Thoracic aorta (tissue), 1 donor: ENCODE data around the gene MACC1.

GRCh38 chr7:17940914-17941200 is 563 bp upstream of the SNX13 start:
- RAMPAGE, long total RNA: no peak

DNA sequence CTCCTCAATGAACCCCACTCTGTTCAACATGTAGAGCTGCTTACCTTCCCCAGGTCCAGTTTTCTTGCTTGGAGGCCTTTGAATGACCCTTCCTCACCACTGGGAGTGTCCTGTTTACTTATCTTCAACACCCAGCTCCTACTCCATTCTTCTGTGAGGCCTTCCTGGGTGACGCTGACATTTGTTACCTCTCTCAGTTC is 149.7 kb upstream of the PRPS1L1 start:
- RAMPAGE, long total RNA: no peak

- RAMPAGE, long total RNA: start-site peak on the plus strand at chr7:18294390-18294480, 25 reads
These were observed 201.3 kb upstream of the HDAC9 start for GRCh38 chr7:18294162-18294714.

GRCh38 chr7:19112115-19112755 is 5.2 kb downstream of the TWIST1 start:
- RAMPAGE, long total RNA: no peak

- RAMPAGE, long total RNA: no peak
These were observed 1.6 kb downstream of the POLR1F start for GRCh38 chr7:19707167-19707717.

DNA sequence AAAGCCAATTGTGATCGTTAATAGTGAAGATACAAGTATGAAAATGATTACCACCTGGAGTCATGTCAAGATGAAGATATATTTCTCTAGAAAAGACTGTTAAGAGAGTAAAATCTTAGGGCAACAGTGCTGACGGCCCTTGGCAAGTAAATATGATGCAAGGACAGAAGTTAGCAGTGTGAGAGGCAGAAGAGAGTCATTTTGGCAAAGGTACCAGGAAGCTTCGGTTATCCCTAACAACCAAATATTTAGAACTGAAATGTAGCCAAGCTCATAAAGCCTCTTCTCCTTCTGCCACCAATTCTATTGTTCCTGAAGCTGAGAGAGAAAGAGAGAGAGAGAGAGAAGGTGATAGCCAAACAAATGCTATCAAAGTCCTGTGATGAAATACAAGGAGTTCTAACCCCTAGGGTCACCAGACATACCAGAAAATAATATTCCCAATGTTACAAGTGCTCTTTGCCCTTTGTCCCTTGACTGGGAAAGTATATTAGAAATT is 109.6 kb downstream of the MACC1 start:
- RAMPAGE, long total RNA: no peak

- RAMPAGE, long total RNA: no peak
These were observed 64.3 kb downstream of the MACC1 start for GRCh38 chr7:20152882-20153352.

GRCh38 chr7:20193389-20193888 is 23.7 kb downstream of the MACC1 start:
- RAMPAGE, long total RNA: no peak

DNA sequence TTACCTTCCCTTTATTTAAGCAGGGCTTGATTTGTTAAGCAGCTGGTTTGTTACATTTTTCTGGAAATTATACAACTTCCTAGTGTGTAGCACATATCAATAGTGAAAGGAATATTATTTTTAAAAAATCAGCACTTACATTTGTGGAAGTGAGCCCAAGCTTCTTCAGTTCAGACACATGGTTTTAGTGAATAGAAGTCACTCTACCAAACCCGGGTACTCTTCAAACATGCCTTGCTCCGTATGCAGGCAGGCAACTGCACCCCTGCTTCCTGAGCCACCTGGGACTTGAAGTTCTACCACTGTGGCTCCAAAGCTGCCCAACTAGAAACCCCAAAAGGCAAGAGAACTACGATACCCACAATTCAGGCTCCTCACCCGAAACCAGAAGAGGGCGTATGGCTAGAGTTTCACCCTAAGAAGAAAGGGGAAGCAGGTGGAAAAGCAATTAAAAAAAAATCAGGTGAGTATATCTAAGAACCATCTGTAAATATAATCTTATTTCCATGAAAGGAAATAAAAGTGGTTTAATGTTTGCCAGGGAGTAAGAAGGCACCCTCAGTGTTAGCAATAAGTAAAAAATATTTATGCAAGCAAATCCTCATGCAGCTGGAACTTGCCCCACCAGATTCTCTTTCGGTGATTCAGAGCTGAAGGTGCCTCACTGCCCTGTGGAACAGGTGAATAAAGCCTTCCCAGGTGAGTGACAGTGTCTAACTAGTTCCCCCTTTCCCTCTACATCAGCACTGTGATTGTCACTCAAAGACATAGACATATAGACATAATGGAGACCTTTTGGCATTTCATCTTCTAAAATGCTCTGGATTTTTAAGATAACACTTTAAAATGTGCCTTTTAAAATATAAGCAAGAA is at the start of gene MACC1:
MACC1 (minus strand) TSS at position 225 of the 873 bp plus-strand sequence.
- RAMPAGE, long total RNA: no peak

GRCh38 chr7:20340008-20340590 is 9.4 kb downstream of the ITGB8 start:
- RAMPAGE, long total RNA: no peak

DNA sequence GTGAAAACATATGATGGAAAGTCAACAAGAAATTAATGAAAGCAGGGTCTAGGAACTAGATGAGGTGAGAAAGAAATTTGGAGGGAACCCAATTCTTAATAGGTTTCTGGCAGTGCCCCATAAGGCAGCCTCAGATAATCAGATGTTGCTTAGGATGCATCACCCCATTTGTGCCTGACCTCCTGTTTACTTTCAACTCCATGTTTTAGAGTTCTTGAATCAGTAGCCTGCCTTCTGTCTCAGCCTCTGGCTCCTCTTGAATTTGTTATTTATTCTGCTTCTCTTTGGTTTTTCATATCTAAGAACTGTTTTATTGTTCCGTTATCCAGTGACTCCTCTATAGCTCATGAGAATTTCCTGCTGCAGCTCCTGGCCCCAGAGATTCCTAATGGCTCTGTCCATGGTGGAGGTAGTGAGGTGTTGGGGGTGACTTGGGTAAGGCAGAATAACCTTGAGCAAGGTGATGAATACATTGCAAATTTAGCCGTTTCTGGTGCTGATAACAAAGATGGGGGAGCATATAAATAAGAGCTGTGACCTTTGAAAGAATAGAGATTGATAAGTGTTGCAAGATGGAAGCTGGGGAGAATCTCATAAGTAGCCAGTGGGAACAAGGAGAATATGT is 17.6 kb downstream of the ITGB8 start:
- RAMPAGE, long total RNA: no peak

- RAMPAGE, long total RNA: no peak
These were observed 48.4 kb upstream of the SP8 start for GRCh38 chr7:20835157-20835510.

DNA sequence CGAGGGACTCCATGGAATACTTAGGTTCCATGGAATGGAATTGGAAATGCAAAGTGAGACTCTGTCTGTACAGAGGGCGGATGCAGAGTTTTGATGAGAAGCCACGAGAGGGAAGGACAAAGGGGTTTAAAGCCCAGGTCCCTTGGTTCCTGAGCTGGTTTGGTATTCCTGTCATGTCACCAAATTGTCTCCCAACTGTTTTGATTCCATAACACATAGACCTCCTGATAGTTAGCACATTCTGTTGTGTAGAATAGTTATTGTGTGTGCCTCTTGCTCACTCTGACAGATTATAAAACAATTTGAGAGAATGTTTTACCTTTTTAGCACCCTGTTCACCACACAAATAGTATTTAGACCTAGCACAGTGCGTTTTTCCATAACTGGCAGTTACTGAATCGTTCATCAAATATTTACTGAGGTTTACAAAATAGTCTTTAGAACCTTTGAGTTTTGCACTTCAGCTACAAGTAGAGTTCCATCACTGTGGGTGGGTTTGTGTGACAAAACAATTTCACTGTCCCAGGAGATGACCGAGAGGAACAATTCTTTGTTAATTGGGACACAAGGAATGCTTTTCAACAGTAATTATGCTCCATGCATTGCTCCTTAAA is 62.1 kb downstream of the DNAH11 start:
- RAMPAGE, long total RNA: no peak

DNA sequence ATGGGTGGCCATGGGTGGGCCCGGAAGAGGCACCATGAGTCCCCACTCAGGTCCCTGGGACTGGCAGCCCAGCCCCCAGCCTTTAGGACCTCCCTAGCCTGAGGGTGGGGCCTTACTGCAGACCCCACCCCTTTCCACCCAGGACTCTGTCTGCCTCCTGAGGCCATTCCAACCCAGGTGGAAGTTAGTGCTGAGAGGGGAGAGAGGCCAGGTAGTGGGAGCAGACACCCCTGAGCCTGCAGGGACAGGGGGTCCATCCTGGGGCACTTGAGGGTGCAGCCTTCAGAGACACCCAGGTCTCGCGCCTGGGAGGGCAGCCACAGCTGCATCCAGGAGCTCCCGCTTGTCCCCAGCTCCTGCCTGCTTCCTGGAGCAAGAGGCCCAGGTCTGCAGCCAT is 26.4 kb upstream of the CDCA7L start:
- RAMPAGE, long total RNA: no peak

GRCh38 chr7:22274698-22275500 is 82.1 kb downstream of the RAPGEF5 start:
- RAMPAGE, long total RNA: no peak

GRCh38 chr7:22351315-22351916 is 5.5 kb downstream of the RAPGEF5 start:
- RAMPAGE, long total RNA: no peak

DNA sequence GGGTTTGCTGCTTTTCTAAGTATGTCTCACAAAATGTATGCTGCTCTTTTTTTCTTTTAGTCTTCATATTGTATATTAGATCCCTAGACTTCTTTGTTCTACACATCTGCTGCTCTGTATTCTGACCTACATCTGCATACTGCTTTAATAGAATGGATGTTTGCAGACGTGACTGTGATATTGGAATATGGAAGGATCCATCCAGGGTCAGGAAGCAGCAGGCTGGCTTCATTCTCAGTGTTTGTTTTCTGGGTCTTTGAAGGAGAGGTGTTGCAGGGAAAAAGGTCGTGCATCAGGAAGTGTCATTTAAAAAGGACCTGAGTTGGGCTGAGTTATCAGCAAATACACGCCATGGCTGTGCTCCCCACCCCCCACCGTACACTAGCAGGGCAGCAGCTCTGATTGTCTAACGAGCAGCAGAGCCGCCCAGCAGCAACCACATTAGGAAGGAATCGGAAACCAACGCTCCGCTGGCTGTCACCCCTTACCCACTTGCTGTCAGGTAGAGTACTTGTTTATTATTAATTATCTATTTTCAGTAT is 63.0 kb upstream of the STEAP1B start:
- RAMPAGE, long total RNA: start-site peak on the plus strand centred at position 420 of the sequence, 39 bp wide, 60 reads

GRCh38 chr7:22696643-22697316 is 30.2 kb upstream of the IL6 start:
- RAMPAGE, long total RNA: no peak

DNA sequence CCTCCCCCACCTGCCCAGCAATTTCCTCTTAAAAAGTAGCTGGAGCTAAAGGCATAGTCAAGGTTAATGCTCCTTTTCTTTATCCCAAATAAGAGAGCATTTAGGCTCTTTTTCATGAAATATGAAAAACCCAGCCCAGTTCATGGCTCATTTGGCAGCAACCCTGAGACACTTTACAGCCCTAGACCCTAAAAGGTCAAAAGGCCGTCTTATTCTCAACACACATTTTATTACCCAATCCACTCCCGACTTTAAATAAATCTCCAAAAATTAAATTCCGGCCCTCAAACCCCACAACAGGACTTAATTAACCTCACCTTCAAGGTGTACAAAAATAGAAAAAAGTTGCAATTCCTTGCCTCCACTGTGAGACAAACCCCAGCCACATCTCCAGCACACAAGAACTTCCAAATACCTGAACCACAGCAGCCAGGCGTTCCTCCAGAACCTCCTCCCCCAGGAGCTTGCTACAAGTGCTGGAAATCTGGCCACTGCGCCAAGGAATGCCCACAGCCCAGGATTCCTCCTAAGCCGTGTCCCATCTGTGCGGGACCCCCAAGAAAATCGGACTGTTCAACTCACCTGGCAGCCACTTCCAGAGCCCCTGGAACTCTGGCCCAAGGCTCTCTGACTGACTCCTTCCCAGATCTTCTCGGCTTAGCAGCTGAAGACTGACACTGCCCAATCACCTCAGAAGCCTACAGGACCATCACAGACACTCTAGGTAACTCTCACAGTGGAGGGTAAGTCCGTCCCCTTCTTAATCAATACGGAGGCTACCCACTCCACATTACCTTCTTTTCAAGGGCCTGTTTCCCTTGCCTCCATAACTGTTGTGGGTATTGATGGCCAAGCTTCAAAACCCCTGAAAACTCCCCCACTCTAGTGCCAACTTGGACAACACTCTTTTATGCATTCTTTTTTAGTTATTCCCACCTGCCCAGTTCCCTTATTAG is 21.7 kb upstream of the IL6 start:
- RAMPAGE, long total RNA: no peak

DNA sequence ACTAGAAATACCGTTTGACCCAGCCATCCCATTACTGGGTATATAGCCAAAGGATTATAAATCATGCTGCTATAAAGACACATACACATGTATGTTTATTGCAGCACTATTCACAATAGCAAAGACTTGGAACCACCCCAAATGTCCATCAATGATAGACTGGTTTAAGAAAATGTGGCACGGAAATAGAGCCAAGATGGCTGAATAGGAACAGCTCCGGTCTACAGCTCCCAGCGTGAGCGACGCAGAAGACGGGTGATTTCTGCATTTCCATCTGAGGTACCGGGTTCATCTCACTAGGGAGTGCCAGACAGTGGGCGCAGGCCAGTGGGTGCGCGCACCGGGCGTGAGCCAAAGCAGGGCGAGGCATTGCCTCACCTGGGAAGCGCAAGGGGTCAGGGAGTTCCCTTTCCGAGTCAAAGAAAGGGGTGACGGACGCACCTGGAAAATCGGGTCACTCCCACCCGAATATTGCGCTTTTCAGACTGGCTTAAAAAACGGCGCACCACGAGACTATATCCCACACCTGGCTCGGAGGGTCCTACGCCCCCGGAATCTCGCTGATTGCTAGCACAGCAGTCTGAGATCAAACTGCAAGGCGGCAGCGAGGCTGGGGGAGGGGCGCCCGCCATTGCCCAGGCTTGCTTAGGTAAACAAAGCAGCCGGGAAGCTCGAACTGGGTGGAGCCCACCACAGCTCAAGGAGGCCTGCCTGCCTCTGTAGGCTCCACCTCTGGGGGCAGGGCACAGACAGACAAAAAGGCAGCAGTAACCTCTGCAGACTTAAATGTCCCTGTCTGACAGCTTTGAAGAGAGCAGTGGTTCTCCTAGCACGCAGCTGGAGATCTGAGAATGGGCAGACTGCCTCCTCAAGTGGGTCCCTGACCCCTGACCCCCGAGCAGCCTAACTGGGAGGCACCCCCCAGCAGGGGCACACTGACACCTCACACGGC is 21.9 kb upstream of the HYCC1 start:
- RAMPAGE, long total RNA: no peak